Left lobe of liver (tissue), 1 donor: ENCODE measurements around the genes RNF112 and SLC47A2.

- PRO-cap: no peak
Observed at GRCh38 chr17:19263329-19263933, 26.3 kb downstream of the EPN2 start.

DNA sequence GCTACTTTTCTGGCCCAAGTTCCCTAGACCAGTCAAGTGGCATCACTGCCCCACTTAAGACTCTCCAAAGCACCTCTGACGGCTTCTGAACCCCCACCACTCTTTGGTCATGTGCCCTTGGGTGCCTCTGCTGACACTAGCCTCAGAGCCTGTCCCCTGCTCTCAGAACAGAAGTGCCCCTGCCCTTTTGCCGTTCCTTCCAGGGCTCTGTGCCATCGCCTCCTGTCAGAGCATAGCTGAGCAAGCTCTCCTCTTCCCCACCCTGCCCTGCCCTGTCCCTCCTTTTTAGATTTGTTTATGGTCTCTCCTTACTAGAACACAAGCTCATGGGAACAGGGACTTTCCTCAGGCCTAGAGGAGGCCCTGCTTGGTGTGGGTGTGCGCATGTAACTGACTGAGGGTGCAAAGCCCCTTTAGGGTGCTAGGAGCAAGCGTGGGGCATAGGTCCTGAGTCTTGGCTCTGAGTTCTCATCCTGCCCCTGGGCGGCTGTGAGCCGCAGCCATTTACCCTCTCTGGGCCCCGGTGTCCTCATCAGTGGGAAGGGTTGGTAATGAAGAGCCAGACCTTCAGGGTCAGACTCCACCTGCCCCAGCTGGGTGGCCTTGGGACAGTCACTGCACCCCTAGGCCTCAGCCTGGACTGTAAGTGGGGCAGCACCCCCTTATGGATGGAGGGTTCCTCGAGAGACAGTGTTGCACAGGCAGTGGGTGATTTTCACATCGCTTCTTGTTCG is 60.8 kb downstream of the B9D1 start:
- PRO-cap: no peak

- PRO-cap: no peak
Observed at GRCh38 chr17:19381489-19382148, 3.3 kb downstream of the MAPK7 start.

DNA sequence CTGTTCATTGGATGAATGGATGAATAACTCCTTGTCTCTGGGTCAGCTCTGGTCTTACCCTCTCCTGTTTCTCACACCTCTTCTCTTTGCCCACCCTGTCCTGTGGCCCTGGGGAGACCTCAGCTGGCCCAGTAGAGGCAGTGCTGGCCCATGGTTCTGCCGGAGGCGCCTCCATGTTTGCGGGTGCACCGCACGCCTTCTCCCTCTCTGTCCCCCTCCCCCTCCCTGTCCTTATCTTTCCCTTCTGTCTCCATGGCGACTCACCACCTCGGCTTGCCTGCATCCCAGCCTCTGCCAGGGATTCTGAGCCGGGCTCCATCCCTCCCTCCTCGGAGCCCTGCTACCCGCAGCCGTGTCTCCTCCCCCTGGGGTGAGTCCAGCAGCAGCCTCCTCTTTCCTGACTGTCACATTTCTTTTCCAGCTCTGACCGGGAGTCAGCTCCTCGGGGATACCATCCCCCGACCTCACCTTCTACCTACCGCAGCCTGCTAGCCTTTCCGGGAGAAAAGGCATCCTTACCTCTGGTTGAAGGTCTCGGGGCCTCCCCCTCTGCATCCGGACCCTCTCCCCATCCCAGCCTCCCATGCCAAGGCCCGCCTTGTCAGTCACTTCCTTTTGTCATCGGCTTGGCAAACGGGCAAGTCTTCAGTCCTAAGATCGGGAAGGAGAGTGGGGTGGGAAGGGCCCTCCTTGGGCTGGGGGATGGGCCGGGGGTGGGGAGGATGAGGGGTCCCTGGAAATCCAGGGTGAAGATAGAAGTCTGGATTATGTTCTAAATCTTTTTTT is at the start of gene RNF112:
Gene RNF112 (plus strand): TSS at position 407 of the 786 bp plus-strand sequence.
- PRO-cap: no peak

DNA sequence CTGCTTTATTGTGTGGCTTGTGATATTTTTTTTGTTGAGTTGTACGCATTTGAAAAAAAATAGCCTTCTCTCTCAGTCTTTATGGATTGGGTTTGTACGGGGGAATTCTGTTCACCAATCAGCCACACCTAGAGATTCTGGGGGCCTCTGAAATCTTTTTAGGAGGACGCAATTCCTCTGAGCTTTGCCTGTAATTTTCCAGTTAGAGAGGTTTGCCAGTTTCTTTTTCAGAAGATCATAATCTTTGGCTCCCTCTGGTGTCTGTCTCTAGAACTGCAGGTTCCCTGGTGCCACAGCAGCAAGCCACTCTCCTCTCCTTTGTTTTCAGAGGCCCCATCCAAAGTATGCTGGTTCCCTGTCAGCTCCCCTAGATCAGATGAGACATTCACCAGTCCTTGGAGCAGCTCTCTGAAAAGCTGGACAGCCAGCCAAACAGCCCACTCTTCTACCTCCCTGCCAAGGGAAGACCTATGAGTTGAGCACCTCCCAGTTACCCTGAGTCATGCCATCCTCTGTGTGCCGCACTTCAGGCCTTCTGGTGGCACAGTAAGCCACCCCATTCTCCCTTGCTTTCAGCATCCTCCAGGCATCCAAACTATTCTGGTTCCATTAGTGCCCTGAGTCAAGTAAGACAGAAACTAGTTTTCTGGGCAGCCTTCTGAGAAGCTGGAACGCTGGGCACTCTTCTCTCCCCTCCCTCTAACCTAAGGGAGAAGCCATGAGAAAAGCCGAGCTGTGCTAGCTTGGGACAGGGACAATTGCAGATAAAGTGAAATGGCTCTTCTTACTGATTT is 36.2 kb downstream of the RNF112 start:
- PRO-cap: no peak

DNA sequence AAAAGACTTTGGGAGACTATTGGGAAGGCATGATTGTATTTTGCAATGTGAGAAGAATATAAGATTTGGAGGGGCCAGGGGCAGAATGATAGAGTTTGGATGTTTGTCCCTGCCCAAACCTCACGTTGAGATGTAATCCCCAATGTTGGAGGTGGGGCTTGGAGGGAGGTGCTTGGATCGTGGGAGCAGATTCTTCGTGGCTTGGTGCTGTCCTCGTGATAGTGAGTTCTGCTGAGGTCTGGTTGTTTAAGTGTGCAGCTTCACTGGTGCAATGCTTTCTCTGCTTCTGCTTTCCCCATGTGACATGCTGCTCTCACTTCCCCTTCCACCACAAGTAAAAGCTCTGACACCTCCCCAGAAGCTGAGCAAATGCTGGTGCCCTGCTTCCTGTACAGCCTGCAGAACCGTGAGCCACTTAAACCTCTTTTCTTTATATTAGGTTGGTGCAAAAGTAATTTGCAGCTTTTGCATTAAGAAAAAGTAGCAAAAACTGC is 52.1 kb downstream of the RNF112 start:
- PRO-cap: bidirectional peak, plus-strand start at position 364 of the sequence, minus-strand start at position 243 of the sequence

DNA sequence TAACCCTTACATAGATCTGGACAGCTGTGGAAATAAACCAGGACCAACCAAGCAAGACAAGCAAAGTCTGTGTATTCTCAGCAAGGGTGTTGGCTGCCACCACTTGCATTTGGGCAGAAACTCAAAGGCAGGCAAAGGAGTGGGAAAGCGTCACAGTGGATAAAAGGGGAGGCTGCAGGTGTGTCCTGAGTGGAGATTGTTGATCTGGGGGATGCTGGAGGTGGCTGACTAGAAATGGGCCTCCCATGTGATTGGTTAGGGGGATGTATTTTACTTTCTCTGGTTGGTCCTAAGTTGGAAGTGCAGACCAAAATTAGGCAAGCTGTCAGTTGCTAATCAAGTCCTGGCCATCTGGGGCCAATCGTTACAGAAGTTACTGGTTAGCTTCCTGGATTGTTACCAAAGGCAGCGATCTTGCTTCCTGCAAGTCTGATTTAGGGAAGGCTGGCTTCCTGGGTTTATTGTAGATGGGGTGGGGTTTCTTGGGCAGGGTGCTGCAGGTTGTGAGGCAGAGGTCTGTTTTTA is 36.6 kb downstream of the SLC47A1 start:
- PRO-cap: bidirectional peak, plus-strand start at position 189 of the sequence, minus-strand start at position 201 of the sequence; bidirectional peak, plus-strand start at position 402 of the sequence, minus-strand start at position 353 of the sequence

- PRO-cap: bidirectional peak, plus-strand start at chr17:19672045, minus-strand start at chr17:19672046
Observed at GRCh38 chr17:19671732-19672534, 23.4 kb downstream of the ALDH3A2 start.

- PRO-cap: no peak
Observed at GRCh38 chr17:19716326-19717172, at the start of gene SLC47A2. Gene SLC47A2, minus strand, starts transcription at chr17:19716584.

- PRO-cap: no peak
Observed at GRCh38 chr17:20074534-20074844, 65.3 kb downstream of the SPECC1 start.

DNA sequence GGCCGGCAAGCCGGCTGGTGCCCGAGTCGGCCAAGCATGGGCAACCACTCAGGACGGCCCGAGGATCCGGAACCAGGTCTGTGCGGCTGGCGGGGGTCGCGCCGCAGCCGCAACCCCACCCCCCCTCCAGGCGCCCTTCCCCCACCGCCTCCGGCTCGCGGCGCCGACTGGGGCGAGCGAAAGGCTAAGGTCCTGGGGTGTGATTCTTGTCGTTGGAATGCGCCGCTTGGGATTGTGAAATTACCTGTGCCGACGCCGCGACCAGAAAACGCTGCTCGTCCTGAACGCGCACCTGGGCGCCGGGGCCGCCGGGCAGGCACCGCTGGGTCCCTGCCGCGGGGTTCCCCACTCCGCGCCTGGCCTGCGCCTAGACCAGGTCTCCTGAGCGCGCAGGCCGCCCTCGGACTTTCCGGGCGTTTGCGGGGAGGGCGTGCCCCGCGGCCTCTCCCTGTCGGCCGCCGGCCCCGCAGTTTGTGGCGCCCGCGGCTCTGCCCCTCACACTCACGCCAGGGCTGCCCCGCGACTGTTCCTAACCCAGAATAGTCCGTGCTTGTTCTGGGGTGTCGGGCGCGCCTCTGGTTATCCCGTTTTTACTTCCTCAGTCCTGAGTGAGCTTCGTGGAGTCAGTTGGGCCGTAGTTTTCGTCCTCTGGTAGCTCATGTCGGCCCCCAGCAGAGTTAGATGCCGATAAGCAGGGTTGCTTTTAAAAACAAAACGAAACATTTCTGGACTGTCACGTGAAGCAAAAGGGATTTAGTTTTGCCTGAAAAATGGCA is 147.2 kb downstream of the SPECC1 start:
- PRO-cap: no peak

DNA sequence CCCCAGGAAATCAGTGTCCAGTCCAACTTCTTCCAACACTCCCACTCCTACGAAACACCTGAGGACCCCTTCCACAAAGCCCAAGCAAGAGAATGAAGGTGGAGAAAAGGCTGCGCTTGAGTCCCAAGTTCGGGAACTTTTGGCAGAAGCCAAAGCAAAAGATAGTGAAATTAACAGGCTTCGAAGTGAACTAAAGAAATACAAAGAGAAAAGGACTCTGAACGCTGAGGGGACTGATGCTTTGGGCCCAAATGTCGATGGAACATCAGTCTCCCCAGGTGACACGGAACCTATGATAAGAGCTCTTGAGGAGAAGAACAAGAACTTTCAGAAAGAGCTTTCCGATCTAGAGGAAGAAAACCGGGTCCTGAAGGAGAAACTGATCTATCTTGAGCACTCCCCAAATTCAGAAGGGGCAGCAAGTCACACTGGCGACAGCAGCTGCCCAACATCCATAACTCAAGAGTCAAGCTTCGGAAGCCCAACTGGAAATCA is 195.3 kb downstream of the SPECC1 start:
- PRO-cap: no peak

DNA sequence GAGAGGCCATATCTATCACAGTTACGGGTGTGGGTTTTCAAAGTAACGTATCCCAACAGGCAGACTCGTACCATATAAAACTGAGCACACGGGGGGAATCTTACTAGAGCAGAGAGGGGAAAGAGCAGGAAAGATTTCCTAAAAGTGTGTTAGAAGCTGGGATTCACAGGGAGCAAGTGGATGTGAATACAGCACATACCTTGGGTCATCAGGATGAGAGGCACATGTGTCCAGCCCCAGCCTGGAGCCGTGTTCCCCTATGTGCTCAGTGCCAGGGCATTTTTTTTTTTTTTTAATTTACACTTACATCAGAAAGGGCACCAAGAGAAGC is 166.2 kb downstream of the LGALS9B start:
- PRO-cap: no peak

GRCh38 chr17:20313700-20314352 is 153.5 kb downstream of the LGALS9B start:
- PRO-cap: no peak

- PRO-cap: no peak
Observed at GRCh38 chr17:20840339-20840929, 202.4 kb downstream of the USP22 start.

GRCh38 chr17:21001315-21002493 is 41.1 kb downstream of the USP22 start:
- PRO-cap: no peak

DNA sequence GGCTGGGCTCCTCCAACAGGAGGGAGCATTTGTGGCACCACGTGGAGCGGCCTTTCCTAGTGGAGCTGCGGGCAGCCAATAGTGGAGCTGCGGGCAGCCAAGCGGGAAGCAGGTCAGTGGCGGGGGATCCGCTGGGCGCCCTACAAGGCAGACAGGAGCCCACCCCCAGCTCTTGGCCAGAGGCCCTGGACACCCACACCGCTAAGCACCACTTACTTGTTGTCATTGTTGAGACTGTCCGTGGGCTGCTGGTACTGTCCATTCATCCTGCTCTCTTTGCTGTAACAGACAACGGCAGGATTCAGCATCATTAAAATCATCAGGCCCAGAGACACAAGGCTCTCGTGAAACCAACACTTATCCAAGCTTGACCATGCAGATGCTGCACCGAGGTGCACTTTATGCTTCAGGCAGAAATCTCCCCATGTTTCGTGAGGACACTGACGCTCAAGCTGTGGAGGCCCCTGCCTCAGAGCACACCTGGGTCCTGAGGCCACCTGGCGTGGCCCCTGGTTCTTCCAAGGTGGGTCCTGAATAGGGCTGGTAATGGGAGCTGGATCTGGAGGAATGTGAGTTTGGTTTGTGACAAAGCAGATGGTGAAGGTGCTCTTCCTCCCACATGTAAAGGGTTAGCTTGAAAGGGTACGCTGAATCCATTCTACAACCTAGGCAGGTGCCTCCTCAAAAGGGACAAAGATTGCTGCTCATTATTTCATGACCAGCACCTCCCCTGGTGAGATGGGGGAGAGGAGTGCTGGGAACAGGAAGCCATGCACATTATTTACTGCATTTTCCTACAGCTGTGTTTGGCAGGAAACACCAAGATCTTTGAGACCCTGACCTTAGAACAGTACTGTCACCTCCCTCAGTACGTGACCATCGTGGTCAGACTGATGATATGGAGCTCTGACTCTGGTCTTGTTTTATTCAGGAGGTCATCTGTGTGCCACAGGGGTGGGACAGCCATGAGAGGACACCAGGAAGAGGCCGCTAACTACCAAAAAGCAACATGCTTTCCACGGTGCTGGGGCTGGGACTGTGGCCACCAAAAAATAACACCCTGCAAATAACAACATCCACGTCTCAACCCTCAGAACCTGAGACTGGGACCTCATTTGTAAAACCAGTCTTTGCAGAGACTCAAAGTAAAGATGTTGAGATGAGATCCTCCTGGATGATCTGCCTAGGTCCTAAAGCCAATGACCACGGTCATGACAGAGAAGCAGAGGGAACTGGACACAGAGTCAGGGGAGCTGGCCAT is 37.7 kb downstream of the USP22 start:
- PRO-cap: no peak

- PRO-cap: no peak
Observed at GRCh38 chr17:21017725-21018407, 24.9 kb downstream of the USP22 start.

DNA sequence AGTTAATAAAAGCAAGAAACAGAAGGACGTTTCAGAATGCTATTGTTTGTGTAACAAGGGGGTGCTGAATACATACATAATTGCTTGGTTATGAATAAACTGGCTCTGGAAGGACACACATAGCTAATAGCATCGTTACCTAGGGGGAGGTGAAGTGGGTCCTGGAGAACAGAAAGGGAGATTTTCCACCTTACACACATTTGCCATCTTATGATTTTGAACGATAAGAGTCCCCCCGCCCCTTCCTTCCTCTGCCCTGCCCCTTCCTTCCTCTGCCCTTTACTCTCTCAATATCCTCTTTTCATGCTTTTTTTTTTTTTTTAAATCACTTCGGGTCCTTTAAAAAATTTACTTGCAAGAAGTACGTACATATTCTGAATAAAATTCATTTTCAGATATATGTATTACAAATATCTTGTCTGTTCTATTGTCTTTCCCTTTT is 894 bp upstream of the DHRS7B start:
- PRO-cap: no peak

DNA sequence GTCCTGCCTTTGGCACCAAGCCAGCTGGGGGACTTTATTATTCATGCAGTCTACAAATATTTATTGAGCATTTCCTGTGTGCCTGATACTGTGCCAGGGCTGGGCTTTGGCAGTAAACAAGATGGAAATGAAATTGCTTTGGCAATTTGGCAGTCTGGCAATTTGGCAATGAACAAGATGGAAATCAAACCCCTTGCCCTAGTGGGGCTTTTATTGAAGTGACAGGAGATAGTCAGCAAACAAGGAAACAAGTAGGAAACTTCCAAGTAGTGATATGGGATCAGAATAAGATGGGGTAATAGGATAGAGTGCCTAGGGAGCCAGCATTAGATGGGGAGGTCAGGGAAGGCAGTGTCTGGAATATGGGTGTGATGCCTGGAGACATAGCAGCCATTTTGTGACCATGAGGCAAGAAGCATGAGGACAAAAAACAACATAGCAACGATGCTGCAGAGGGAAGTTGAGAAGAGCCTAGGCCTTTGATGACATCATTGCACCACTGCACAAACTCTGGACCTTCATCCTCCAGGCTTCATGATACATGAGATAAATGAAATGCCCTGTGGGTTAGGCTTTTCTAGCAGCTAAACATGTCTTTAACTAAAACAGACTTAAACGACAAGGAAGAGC is 18.0 kb upstream of the TMEM11 start:
- PRO-cap: no peak